Left lung (tissue), 1 donor: ENCODE measurements around the genes CT45A8 and BRS3.

DNA sequence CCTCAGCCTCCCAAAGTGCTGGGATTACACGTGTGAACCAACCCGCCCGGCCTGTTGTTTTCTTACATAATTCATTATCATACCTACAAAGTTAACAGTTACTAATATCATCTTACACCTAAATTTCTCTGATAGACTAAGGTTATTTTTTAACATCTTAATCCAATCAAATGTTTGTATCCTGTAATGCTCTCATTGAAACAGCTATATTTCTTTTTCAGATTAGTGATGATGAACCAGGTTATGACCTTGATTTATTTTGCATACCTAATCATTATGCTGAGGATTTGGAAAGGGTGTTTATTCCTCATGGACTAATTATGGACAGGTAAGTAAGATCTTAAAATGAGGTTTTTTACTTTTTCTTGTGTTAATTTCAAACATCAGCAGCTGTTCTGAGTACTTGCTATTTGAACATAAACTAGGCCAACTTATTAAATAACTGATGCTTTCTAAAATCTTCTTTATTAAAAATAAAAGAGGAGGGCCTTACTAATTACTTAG lies 13.2 kb downstream of the HPRT1 start:
- PRO-cap, result no peak

GRCh38 chrX:134554582-134554950 lies 94.6 kb downstream of the HPRT1 start:
- PRO-cap, result no peak

DNA sequence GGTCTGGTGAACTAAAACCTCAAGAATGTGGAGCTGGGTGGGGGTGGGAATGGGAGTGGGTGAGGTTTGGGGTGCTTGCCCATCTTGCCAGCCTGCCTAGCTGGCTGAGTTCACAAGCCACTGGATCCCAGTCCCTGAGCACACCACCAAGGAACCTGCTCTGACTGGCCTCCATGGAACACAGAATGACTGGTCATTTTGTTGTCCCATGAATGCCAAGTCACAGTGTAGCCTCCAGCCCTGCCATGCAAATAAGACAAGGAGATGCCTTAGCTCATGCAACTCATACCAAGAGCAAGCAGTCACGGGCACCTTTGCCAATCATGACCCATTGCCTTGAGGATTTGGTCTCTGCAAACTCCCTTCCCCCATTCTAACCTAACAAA lies 12.2 kb upstream of the PLAC1 start:
- PRO-cap, result no peak

DNA sequence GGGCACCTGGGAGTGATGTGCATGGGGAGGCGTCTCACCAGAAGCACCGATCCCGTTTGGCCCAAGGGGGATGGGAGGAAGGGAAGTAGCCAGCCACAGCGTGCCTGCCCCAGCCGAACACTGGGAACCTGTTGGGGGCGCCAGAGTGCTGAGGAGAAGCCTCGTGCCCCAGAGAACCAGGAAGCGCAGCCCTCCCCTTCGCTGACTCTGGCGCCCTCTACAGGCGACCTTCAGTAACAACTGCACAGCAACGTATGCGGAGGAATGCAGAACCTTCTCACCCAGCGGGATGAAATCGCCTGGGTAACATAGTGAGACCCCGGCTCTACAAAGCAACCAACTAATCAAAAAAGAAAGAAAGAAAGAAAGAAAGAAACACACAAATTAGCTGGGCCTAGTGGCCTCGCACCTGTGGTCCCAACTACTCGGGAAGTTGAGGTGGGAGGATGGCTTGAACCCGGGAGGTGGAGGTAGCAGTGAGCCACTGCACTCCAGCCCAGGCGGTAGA lies at the start of gene CT45A8:
Gene CT45A8, minus strand, starts transcription at position 122 of the 508 bp plus-strand sequence.
- PRO-cap, result no peak

GRCh38 chrX:136039885-136040375 lies 54.7 kb downstream of the SLC9A6 start:
- PRO-cap, result no peak

DNA sequence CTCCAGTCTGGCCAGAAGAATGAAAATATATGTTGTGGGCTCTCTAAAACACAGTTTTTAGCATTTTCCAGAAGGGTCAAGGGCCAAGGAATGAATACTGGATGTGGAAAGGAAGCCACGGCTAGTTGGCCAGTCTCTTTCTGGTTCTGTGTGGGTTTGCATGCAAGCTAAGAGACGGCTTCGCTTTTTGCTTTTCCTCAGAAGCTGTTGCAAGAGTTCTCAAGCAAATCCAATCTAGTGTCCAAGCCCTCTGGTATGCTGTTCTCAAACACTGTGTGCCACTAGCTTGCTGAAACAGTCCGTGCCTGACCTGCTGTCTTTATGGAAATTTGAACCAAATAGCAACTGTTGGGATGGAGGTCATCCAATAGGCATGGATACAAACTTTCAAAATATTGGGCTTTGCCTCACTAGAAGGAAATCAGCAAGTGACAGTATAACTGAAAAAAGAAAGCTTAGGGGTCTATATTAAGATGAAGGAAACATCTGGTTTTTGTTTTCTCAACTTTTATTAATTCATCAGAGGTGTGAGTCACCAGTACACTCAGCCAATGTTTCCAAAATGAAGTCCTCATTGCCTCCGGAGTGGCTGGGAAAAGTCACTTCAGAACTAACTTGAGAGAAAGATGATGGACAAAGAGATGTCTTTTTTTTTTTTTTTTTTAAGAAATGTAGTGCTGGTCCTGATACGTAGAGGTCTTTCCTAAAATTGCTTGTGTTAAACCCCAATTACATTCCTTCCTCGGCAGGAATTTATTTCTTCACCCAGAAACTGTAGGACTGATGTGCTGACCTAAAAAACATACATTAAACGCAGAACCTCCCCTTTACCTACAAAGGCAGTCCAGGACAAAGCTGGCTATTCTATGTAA lies 70.6 kb downstream of the SLC9A6 start:
- PRO-cap, result no peak

GRCh38 chrX:136159549-136159925 lies 37.3 kb upstream of the FHL1 start:
- PRO-cap, result no peak

DNA sequence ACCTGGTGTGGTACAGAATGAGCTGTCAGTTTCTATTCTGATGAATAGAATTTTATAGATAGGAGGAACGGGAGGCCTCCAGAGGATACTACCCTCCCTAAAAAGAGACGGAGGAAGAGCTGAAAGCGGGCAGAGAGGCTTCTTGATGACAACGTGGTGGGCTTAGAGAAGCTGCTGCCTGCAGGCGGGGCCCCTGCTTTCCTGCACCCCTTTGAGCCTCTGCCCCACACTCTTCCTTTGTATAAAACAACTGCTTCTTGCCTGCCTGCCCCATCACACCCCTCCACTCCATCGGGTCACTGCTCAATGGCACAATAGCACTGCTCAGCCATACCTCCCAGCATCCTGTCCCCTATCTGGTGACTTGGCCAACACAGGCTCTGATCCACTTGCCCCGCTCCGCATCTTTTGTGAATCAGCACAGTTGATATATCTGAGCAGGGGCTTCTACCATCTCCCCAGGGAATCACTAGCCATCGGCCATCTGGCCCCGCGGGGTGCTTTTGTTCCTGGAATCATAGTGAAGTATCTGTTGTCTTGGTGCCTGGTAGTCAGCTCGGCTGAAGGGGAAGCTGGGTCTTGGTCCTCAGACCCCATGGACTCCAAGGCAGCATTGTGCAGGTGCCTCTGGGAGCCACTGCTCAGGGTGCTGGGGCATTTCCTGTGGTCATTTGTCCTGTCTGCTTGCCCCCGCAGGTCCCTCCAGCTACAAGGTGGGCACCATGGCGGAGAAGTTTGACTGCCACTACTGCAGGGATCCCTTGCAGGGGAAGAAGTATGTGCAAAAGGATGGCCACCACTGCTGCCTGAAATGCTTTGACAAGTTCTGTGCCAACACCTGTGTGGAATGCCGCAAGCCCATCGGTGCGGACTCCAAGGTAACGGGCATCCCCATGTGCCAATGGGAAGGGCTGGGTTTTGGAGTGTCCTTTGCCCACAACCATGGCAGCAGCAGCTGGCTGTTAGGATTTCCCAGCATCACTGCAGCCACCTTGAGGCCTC lies 9.2 kb downstream of the FHL1 start:
- PRO-cap, result no peak

GRCh38 chrX:136487753-136488151 lies at the start of gene BRS3:
TSS of gene BRS3 (plus strand) at chrX:136487947.
- PRO-cap, result no peak

DNA sequence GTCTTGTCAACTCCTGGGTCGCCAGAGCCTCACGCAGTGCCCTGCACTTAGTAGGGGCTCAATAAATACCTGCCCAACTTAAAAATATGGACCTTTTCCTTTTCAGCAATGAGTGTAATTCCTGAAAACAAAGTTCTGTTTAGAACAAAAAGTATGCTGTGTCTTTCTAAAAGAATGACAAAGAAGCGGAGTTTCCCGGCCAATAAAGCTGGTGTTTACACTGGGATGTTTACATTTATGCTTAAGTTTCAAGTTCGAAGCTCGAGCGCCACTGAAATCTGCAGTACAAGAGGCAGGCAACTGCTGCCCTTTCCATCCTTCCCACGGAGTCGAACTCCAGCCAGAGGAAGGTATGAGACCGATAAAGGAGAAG lies 1.1 kb upstream of the HTATSF1 start:
- PRO-cap, result no peak

DNA sequence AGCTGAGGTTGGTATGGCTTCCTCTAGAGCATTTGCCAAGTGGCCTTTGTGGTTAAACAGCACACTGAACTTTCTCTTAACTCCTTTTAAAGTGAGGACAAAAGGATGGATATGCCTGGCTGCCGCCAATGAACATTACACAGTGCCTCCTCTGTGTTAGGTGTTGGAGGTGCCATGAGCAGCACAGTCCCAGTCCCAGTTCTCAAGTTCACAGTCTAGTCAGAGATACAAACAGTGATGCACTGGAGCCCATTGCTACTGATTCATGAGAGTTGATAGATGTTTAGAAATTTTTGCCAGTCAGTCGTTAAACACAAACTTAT lies 54.5 kb downstream of the VGLL1 start:
- PRO-cap, result no peak

DNA sequence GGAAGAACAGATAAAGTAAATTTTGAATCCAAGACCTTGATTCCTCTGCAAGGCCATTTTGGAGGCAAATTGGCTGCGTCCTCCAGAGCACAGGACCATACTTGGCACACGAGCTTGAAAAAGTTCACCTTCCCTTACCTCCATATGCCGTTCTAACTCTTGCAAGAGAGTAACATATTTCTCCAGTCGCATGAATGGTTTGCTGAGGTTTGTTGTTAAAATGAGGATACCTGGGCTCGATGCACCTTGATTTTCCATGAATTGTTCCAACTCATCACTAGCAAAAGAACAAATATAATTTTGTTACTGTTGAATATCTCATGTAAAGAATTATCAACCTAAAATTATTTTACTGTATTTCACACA lies 42.5 kb downstream of the CD40LG start:
- PRO-cap, result no peak

GRCh38 chrX:136715229-136715721 lies 65.5 kb downstream of the ARHGEF6 start:
- PRO-cap, result no peak

GRCh38 chrX:137564073-137564730 lies 1.7 kb upstream of the ZIC3 start:
- PRO-cap, result no peak

- PRO-cap, result no peak
These were observed 329.8 kb upstream of the F9 start for GRCh38 chrX:139200718-139201249.

DNA sequence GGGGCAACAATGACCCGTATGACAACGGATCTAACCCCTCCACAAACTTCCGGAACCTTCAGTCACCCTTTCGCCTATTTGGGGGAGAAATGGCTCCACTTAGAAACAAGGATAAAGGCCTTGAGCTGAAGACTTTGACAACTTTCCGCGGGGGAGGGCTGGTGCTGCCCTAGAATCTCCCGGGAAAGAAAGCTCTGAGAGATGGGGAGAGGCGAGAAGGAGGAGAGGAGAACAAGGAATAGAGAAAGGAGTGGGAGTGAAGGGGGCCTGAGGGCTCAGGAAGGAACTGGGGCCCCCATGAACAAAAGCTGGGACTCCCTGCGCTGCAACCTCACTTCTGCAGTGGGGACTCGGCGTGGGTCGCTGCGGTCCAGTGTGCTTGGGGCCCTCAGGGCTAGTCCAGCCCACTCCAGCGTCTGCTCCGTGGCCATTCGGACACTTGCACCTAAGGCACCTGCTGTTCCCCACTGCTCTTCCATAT lies 328.0 kb upstream of the F9 start:
- PRO-cap, result no peak

GRCh38 chrX:139203000-139203926 lies 327.3 kb upstream of the F9 start:
- PRO-cap, result no peak

DNA sequence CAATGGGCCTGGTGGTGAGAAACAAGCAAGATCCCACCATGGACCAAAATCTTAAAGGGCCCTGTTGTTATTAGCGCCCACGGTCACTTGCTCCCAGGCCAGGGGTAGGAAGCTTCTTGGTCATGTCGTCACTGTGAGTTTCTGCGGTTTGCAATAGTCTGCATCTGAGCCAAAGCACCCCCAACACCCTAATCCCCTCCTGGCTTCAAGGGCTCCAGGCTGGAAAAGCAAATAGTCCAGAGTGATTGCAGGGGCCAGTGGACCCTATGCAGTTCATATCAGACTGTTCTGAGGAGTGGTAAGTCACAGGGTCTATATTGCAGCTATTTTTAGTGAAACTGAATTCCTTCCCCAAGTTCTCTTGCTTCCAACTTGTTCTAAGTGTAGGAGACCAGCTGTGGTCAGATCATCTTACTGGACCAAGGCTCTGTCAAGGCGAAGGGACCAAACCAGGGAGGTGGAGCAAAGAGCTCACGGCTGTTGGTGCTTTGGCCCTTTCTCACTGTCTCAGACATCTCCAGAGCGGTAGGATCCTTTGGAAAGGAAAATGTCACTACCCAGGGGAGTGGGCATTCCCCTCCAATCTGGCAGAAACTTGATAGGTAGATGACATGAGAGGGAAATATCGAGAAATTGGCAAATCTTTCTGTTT lies 307.8 kb upstream of the F9 start:
- PRO-cap, result no peak

- PRO-cap, result no peak
These were observed 65.4 kb downstream of the MCF2 start for GRCh38 chrX:139642414-139643137.

- PRO-cap, result no peak
These were observed 100.7 kb downstream of the ATP11C start for GRCh38 chrX:139832029-139832610.